Osteocyte (in vitro differentiated cells): ENCODE data around the genes SEC23A, FKBP3 and MIS18BP1.

DNA sequence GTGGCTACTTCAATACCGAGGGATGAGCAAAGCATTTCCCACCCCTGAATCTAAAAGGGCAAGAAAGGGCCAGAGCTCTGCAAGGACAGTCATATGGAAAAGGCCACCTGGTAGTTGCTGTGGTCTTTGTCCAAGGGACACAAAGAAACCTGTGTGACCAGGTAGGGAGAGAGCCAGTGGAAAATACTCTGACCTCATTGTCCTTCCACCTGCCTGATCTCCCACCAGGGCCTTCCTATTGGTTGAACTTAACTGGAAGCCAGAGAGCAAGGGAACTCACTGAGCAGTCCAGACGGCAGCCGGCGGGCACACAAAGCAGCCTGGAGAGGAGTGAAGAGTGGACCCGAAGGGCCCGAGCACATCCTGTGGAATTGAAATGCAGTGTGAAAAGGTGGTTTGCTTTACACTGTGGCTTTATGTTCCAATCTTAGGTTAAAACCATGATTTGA, 120.8 kb downstream of the SLC25A21 start:
- PRO-cap: no peak

- PRO-cap: no peak
Measured at GRCh38 chr14:37399497-37400033, 195.5 kb downstream of the FOXA1 start.

DNA sequence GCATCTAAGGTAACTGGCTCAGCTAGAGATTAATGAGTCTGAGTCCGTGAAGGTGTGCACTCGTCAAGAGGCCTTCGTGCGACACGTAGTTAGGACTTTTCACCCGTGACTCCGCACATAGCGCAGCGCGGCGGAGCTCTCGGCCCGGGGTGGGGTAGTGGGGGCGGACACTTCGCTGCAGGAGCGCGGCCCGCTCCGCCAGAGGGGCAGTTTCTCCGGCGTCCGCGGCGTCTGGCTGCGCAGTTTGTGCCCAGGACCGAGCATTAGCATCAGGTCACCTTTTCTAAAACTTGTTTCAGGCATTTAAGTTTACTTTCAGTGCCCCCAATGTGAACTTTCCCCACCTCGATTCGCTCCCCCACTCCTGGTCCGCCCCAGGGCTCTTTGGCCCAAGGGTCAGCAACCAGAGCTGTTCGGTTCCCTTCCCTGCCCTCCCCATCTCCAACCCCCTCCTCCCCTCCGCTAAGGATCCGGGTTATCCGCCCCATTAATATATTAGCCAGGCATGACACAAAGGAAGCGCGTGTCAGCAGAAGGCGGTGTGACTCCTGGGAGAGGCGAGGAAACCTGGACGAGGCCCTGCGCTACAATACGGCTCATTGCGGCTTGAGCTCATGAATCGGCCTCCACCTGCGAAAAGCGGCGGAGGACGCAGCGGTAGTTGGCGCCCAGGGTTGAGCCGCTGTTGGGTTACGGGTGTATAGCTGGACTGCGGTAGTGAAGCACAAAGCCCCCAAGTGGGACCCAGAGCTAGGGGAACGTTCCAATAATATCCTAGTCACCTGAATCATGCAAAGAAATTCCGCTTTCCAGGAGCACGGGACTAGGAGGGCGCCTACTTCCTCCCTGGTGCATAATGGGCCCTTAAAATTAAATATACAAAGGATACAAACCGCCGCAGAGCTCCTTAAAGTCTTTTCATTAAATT, 10.1 kb downstream of the FOXA1 start:
- PRO-cap: no peak

DNA sequence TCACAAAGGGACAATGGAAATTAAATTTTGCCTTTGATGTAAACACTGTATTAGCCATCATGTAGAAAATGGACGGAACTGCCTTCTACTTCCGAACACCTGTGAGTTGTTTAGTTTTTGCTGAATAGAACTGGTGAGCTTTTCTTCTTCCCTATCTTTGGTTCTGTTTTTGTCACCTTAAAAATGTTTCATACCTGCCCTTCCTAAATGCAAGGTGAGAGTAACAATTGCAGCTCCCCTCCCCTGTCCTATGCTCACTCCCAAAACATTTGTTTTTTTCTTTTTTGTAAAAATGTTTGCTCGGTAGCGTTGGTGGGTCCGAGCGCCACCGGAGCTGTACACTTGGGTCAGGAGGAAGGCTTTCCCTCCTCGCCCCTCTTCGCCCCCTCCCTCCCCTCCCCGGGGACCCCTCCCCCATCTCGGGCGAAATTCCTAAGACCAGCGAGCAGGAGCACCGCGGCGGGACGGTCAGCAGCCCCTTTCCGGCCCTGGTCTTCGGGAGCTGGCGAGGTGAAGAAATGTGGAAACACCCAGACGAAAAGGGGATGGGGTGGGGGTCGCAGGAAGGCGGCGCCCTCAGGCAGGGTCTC, 7.4 kb downstream of the FOXA1 start:
- PRO-cap: no peak

DNA sequence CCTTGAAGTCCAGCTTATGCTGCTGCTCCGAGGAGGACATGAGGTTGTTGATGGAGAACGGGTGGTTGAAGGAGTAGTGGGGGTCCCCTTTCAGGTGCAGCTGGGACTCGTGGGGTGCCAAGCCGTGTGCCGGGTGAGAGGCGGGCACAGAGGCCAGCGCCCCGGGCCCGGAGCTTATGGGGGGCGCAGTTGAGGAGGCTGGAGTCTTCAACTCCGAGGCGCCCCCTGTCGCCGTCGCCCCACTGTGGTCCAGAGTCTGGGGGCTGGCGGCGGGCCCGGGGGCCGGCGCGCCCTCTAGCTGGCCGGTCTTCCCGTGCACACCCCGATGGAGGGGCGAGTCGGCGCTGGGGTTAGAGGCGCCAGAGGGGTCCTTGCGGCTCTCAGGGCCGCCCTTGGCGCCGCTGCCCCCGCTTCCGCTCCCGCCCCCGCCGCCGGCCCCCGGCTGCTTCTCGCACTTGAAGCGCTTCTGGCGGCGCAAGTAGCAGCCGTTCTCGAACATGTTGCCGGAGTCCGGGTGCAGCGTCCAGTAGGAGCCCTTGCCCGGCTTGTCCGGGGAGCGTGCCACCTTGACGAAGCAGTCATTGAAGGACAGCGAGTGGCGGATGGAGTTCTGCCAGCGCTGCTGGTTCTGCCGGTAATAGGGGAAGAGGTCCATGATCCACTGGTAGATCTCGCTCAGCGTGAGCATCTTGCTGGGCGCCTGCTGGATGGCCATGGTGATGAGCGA, 3.4 kb downstream of the FOXA1 start:
- PRO-cap: no peak

DNA sequence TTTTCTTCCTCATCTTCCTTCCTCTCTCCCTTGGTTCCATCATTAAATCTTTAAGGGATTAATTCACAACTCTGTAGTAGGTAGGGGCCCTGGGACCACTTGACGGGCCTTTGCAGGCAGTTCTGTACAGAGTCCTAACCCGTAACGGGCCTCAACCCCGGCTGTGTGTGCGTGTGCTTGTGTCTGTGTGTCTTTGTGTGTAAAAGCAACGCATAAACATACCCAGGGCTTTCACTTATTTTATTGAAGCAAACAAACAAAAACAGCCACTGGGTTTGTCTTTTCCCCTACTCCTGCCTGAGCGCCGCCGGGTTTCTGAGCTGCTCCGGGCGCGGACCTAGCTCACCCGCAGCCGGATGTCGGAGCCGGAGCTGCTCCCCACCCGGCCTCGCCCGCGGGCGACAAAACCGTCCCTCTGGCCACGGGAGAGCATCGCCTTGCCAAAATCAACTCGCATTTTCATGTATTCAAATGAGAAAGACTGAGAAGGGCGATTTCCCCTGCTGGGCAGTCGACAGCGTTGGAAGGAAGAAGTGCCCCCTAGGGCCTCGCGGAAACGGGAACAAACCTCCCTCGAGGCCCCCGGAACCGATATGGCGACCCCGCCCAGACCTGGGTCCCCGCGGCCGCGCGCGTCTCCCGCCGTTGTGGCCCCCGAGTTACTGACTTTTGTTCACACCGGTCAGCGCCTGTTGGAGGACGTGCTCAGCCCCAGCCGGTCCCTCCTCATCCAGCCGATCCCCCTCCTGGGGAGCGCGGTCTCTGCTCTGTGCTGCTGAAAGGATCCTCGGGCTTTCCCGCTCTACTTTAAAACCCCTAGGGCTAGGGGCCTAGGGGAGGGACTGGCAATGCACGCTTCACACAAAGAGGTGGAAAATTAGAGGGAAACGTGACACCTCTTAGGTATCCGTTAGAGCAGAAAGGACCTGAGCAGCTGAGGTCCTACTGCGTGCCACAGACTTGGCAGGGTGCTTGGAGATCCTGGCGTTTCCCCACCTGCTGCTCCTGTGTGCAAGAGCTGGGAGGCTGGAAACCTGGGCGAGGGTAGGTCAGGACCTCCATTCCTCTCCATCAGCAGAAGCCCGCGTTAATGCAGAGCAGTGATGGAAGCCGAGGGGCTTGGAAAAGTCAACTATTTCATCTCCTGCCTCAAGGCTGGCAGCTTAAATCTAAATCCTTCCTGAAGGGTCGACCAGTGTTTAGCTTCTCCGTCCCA, 4.2 kb downstream of the TTC6 start:
- PRO-cap: no peak

GRCh38 chr14:37601922-37602294, 6.5 kb downstream of the TTC6 start:
- PRO-cap: no peak

- PRO-cap: no peak
Measured at GRCh38 chr14:37622032-37623198, 27.0 kb downstream of the TTC6 start.

- PRO-cap: no peak
Measured at GRCh38 chr14:38880878-38881288, 222.2 kb downstream of the SEC23A start.

- PRO-cap: bidirectional peak, plus-strand start at chr14:39103328, minus-strand start at chr14:39103242
Measured at GRCh38 chr14:39102933-39103588, at the start of gene SEC23A. Gene SEC23A (minus strand): TSS chr14:39103235.

- PRO-cap: no peak
Measured at GRCh38 chr14:39184831-39185681, 10.0 kb downstream of the PNN start.

DNA sequence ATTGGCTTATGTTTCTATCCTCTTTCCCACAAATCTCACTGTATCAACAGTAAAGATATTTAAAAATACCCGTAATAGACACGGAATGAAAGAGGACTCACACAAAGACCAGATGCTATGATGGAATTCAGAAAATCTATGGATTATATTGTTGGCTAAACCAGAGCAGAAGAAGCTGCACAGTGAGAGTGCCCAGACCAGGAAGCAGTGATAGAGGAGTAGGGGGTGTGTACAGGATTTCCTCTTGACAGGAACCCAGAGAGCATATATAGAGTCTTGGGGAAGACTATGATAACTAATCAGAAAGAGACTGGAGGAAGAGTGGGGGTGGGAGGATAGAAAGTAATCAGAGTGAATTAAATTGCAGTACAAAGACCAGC, 1013.6 kb upstream of the FBXO33 start:
- PRO-cap: no peak

DNA sequence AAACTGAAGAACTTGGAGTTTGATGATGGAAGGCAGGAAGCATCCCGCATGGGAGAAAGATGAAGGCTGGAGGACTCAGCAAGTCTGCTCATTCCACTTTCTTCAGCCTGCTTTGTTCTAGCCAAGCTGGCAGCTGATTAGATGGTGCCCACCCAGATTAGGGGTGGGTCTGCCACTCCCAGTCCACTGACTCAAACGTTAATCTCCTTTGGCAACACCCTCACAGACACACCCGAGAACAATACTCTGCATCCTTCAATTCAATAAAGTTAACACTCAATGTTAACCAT, 865.8 kb upstream of the LRFN5 start:
- PRO-cap: no peak

- PRO-cap: no peak
Measured at GRCh38 chr14:40785367-40785885, 821.2 kb upstream of the LRFN5 start.

GRCh38 chr14:45110520-45111145, 23.6 kb downstream of the FKBP3 start:
- PRO-cap: no peak

- PRO-cap: unidirectional peak, minus-strand start at chr14:45134224; bidirectional peak, plus-strand start at chr14:45134644, minus-strand start at chr14:45134478
Measured at GRCh38 chr14:45133745-45134564, at the start of gene FKBP3. Gene FKBP3 (minus strand): TSS chr14:45134481.

DNA sequence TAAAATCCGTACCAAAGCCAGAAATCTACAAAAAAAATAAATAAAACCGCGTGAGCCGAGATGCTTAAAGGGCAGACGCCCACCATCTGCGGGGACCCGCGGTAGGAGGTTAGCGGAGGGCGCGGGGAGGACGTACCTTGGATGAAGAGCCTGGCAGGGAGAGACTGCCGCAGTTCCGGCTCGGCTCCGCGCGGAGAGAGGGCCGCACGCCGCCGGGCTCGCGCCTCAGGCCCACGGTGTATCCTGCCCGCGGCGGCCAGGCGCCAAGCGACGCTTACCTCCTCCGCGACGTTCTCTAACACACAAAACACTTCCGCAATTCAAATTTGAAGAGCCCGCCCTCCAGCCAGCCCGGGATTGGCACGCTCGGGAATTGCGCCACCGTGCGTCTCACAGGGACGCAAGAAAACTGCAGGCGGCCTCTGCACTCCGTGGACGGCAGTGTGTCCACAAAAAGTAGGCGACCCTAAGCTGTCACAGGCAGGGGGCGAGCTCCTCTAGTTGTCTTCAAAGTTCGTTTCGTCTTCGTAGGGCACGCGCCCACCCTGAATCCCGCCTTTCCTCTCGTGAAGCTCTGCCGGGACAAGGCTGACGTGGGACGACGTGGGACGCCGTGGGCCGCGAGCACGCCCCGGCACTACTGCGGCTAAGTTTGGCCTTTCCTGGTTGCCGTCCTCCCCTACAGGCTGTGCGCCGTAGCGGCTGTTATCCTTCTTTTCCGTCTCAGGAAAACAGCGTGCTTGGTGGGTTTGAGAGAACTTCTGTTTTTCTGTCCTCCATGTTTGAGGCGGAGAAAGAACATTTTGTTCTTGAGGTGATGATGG, at the start of gene MIS18BP1:
TSS of gene MIS18BP1 (minus strand) at position 304 of the 824 bp plus-strand sequence.
- PRO-cap: bidirectional peak, plus-strand start at position 384 of the sequence, minus-strand start at position 297 of the sequence; bidirectional peak, plus-strand start at position 726 of the sequence, minus-strand start at position 626 of the sequence

DNA sequence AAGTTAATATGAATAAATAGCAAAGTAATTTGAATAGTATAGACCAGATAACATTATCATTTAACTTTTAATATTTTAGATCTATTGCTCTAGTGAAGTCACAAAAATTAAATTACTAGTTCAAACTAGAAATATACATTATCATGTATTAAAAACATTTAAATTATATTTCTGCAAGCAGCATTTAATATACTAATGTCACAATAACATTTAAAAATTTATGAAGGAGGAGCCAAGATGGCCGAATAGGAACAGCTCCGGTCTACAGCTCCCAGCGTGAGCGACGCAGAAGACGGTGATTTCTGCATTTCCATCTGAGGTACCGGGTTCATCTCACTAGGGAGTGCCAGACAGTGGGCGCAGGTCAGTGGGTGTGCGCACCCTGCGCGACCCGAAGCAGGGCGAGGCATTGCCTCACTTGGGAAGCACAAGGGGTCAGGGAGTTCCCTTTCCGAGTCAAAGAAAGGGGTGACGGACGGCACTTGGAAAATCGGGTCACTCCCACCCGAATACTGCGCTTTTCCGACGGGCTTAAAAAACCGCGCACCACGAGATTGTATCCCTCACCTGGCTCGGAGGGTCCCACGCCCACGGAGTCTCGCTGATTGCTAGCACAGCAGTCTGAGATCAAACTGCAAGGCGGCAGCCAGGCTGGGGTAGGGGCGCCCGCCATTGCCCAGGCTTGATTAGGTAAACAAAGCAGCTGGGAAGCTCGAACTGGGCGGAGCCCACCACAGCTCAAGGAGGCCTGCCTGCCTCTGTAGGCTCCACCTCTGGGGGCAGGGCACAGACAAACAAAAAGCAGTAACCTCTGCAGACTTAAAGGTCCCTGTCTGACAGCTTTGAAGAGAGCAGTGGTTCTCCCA, 225.8 kb upstream of the MDGA2 start:
- PRO-cap: no peak

DNA sequence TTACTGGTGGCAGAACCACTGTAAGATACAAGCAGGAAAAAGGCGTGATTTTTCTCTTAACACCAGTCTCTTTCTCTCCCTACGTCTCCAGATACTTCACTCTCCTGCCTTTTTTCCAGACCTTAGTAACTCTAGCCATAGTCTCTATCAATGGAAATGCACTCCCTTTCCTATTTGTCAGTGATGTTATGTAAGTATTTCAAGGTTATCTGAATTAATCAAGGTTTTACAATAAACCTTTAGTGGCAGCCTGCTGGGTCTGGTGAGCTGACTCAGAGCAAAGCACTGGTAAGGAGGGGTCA, 11.7 kb downstream of the RPS29 start:
- PRO-cap: no peak

- PRO-cap: bidirectional peak, plus-strand start at chr14:49586580, minus-strand start at chr14:49586376
Measured at GRCh38 chr14:49586482-49586985, 354 bp upstream of the RPS29 start.